GM23338 (cell line): Measurements from ENCODE around the genes OR5L2, OR5W2, OR5M10, PRG3, SMTNL1 and UBE2L6.

DNA sequence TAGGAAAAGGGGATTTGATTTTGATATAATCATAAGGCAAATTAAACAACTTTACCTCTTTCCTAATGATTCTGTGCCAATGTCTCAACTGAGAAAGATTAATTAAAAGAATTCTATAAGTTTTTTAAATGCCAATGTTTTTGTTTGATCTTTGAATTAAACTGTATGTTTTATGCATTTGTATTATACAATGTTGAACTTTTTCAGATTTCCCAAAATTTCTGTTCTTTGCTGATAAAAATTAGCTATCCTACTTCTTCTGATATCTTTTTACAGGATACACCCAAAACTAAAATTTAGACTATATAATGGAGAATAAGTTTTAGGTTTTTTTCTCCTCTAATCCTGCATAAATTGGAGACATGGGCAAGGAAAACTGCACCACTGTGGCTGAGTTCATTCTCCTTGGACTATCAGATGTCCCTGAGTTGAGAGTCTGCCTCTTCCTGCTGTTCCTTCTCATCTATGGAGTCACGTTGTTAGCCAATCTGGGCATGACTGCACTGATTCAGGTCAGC, at the start of gene OR5L2:
OR5L2 (plus strand) TSS at position 363 of the 518 bp plus-strand sequence.
- PRO-cap = no peak
- RAMPAGE, long total RNA = no peak

DNA sequence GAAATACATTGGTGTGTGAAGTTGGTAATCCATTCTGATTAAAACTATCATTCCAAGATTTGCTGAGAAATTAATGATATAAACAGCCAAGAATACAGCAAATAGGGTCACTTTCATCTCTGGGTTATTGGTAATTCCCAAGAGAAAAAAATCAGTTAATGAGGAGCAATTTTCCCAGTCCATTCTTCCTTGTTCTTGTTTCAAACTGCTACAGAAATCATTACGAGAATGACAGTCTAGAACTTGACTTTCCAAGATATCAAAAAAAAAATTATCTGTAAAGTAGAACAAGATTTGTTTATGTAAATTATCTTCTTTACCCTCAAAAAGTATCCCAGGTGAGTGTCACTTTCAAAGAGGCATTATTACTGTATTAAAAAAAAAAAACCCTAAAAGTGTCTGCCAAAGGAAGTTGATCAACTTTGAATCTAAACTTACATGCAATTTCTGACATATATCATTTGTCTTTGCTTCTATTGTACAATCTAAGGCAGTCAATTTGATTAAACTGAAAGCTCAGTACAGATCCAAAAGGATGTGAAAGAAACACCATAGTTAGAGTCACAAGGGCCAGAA, at the start of gene OR5W2:
OR5W2 (minus strand) TSS at position 183 of the 576 bp plus-strand sequence.
- PRO-cap = no peak
- RAMPAGE, long total RNA = no peak

DNA sequence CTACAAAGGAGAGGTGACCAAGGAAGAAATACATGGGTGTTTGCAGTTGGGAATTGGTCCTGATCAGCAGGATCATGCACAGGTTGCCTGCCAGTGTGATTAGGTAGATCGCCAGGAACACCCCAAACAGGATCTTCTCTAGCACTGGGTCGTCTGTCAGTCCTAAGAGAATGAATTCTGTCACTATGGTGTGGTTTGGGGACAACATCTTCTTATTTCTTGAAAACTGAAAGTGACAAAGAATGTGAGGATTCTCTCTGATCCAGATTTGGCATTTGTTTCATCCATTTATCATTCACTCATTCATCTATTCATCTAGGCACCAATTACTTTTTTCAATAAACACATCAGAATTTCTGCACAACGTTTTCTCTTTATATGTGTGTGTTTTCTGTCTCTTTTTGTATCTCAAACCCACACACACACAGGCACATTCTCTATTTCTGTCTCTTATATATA, at the start of gene OR5M10:
OR5M10 (minus strand) TSS at position 208 of the 459 bp plus-strand sequence.
- PRO-cap = no peak
- RAMPAGE, long total RNA = no peak

- PRO-cap = no peak
- RAMPAGE, long total RNA = no peak
Observed at GRCh38 chr11:57179649-57180755, 1.8 kb upstream of the LRRC55 start.

DNA sequence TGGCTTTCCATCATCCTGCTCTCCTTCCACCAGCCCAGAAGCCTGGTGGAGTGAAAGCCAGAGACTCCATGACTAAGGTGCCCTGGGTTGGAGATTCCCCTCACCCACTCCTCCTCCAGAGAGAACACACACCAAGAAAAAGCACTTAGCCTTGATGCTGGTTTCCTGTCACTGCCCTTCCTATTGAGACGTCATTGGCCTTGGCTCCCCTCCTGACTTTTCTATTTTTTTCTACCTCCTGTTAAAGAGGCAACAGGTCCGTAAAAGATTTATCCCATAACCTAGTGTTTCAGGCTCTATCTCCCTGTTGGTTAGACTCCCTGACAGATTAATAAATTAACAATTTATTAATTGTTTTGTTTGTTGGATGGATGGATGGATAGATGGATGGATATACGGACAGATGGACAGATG, 38.6 kb upstream of the APLNR start:
- PRO-cap = no peak
- RAMPAGE, long total RNA = no peak

DNA sequence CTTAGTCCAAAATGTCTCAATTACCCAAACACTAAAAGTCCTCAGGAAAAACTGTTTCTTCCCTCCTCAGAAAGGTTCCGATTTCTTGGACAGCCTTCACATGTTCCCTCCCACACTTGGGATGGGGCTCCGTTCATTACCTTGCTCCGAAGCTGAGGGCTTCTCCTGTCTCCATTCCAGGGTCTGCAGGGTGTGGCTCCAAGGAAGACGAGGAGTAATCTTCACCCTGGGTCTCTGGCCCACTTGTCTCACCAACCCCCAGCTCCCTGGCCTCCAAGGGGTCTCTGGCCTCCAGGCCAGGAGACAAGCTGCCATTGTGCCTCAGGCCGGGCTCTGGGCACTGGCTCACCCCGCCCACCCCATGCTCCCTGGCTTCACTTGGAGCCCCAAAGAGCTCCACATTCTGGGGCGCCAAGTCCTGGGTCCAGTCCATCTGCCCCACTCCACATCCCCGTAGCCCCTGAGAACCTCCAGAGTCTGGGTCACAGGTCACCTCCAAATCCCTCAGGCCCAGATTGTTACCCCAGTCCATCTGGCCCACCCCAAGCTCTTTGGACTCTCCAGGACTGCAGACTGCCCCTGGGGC, 16.4 kb downstream of the TNKS1BP1 start:
- PRO-cap = no peak
- RAMPAGE, long total RNA = no peak

- PRO-cap = bidirectional peak, plus-strand start at chr11:57311731, minus-strand start at chr11:57311465
- RAMPAGE, long total RNA = no peak
Observed at GRCh38 chr11:57311614-57312077, 13.1 kb downstream of the TNKS1BP1 start.

DNA sequence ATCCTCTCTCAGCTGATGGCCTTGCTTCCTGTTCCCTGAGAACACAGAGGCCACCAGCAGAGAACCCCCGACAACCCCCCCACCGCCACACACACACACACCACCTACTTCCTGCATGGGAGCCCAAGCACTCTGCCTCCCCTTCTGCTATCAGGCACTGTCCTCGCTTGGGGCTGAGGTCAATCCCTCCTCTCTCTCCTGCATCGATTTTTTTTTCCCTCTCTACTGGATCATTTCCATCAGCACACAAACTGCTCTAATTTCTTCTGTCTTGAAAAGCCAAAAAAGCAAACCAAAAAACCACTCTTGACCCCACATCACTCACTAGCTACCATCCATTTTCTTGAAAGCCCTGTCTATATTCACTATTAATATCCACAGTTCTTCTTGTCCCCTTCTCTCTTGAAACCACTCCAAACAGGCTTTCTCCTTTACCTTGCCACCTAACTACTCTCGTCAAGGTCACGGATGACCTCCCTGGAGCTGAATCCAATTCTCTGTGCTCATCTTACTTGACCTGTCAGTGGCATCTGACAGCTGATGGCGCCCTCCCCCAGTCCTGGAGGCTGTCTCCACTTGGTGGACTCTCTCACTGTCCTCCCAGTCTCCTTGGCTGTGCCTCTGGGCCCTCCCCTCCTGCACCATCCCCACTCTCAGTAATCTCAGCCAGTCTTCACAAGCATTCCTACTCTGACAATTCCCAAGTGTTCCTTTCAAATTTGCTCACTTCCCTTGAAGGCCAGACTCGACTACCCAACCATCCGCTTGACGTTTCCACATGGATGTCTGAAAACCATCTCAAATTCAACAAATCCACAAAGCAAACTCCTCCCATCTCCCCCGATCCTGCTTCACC, 8.9 kb downstream of the TNKS1BP1 start:
- PRO-cap = no peak
- RAMPAGE, long total RNA = no peak

DNA sequence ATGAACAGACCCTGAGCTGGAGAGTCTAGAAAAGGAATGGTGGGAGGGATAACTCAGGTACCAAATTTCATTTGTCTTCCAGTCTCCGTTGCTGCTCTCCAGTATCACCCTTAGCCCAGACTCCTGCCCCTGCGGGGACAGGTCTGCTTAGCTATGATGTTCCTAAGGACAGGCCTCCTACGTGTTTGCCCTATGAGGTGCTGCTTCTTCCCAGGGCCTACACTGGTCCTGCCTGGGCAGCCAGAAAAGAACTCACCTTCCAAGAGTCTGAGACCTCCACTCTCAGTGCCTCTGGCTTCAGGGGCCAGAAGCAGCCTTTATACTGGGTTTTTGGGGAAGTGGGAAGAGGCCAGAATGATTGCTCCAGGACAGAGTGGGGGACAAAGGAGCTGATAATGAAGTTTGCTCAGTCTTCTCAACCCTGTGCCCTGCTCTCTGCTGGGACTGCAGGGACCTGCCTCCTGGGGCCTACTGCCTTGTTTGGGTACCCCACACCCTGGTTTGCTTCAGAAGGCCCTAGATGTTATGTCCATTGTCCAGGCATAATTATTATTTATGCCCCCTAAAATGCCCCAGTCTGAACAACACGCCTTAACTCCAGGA, at the start of gene PRG3:
PRG3 (minus strand) TSS at position 293 of the 603 bp plus-strand sequence.
- PRO-cap = no peak
- RAMPAGE, long total RNA = no peak

DNA sequence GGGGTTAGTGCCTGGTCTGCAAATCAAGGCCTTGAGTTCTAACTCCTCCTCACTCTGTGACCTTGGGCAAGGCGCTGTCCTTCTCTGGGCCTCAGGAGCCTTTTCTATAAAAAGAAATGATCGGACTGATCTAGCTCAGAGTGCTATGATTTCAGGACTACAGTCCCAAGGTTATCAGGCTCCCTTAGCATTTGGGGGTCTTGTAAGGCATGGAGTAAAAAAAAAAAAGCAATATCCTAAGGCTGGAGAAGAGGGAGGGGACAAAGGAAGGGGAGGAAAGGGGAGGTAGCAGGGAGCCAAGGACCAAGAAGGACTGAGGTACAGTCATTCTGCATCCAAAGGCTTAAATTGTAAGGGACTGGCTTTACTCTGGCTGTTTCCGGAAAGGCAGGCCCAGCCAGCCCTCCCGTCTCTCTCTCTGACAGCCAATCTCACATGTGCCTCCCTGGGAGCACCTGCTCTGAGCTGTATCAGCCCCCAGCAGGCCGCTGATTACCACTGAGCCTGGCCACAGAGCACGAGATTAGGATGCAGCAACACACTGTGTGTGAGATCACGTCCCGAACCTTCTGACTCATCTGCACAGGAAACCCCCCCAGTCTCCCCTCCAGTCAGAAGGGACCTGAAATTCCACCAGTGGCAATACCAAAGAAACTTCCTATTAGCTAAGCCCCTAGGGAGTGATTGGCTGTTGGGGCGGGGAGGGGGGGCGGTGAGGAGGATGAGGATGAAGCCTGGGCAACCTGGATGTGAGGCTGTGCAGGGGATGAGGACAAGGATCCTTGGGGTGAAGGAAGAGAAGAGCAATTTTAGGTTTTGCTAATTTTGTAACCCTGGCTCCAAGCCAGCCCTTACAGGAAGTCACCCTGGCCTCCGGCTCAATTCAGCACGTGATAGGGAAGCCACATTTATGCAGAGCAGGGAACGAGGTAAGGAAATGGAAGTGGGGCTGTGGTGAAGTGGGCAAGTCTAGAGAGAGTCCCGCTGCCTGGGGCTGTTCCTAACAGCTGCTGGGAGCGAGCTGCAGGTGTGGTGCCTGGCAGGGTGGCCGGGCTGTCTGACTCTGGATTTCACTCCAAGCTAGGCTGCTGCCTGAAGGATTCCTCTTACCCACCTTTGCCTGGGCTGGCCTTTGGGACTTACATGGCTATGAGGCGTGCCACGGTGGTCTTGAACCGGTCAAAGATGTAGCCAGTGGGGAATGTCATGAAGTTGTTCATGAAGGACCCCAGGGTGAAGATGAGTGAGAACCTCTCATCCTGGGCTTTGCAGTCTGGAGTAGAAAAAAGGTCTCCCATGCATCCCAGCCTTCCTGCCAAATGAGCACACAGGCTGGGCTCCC, 2.1 kb downstream of the SLC43A3 start:
- PRO-cap = no peak
- RAMPAGE, long total RNA = no peak

GRCh38 chr11:57429810-57430523, 3.0 kb upstream of the SLC43A3 start:
- PRO-cap = no peak
- RAMPAGE, long total RNA = no peak

DNA sequence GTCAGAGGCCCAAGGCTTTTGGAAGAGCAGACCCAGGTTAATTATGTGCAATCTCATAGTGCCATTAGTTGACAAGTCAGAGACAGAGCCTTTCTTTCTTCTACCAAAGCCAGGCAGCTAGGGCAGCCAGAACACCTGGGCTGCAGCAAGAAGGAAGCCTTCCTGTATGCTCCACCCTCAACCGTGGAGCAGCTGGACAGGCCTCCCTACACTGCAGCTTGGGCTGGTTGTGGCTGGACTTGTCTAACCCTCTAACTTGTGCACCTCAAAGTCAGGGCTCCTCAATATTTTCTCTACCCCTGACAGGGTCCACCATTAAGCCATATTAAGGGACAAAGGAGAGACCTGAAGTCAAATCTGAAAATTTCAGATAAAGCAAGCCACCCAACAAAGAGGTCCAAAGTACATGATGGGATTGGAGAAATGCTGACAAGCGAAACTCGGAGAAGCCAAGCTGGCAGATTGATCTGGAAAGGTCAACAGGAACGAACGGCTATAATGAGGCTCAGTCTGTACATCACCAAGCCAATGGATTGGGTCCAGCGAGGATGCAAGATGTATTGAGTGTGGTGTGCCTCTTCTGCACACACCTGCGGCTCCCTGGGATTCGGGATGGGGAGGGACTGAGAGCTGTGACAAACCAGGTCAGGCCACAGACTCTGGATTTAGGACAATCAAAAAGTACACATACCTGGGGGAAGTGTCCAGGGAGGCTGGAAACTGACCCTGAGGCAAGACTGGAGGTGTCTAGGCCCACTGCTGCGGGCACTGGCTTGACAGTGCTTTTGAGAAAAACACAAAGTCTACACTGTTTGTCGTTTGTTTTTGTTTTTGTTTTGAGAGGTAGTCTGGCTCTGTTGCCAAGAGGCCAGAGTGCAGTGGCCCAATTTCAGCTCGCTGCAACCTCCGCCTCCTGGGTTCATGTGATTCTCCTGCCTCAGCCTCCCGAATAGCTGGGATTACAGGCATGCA, 11.7 kb upstream of the SLC43A3 start:
- PRO-cap = no peak
- RAMPAGE, long total RNA = no peak

GRCh38 chr11:57453338-57453986, 6.9 kb upstream of the RTN4RL2 start:
- PRO-cap = no peak
- RAMPAGE, long total RNA = no peak

DNA sequence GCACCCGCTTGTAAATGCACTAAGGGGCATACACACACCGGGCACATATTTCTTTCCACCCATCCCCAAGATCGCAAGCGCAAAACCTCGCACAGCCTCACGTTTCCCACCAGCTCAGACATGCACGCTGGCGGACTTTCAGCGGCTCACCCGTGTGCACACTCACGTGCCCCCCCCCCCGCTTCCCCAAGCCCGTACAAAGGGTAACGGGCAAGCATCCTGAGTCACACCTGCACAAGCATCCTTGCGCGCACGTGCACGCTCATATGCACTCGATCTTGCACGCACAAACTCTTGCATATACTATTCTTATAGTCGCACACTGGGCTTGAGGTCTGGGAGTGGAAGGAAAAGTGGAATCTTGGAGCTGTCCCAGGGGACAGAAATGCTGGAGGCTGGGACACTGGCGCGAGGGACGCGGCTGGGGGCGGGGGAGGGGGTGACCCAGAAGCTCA, 523 bp upstream of the RTN4RL2 start:
- PRO-cap = no peak
- RAMPAGE, long total RNA = no peak

- PRO-cap = no peak
- RAMPAGE, long total RNA = no peak
Observed at GRCh38 chr11:57498496-57498940, 17.0 kb downstream of the SLC43A1 start.

GRCh38 chr11:57537058-57537765, at the start of gene SMTNL1:
Gene SMTNL1 (plus strand): TSS chr11:57537595.
- PRO-cap = no peak
- RAMPAGE, long total RNA = no peak

DNA sequence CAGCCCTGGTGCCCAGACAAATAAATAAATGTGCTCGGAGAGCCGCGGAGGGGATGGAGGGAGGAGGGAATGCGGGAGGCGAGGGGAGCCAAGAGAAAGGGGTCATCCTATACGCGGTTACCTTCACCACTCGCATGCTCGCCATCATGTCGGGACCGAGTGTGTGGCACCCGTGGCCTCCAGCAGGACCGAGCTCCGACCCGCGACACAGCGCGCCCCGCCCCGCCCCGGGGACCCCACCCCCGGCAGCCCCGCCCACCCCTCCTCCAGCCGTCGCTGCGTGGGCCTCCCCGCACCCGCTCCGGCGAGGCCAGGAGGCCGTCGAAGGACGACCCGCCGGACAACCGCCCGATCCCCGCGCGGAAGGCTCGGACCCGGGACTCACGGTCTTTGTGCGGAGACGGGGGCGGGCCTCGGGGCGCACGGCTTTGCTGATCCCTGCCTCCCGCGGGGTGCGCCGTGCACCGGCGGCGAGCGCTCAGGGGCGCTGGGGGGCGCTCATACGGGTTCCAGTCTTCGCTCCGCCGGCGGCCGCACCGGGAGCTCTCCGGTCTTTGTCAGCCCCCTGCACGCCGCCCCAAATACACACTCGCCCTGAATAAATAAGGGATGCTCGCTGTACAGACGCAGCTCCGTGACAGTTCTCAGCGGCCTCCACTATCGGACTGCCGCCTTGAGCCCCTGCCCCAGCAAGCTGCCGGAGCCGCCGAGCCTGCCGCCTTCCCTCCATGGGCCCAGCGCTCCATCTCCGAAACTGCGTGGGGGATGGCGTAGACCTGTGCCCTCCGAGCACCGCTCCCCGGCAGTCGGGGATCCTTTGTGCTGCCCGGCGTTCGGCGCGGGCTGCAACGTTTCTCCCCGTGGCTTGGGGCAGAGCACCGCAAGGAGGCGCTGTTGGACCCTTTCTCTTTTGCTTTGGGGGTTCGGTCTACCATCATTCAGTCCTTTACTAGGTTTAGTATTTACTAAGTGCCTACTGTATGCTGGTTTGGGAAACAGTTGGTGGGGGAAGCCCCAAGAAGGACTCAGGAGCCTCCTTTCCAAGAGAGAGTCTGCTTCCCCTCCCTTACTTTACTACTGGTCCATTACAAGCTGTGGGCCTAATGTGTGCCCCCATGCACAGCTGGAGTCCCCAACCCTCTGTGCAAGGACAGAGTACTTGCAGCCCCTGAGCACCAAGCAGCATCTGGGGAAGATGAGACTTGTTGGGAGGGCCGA, at the start of gene UBE2L6:
UBE2L6 (minus strand) TSS at position 209 of the 1,218 bp plus-strand sequence.
- PRO-cap = bidirectional peak, plus-strand start at position 105 of the sequence, minus-strand start at position 161 of the sequence; bidirectional peak, plus-strand start at position 313 of the sequence, minus-strand start at position 366 of the sequence; bidirectional peak, plus-strand start at position 501 of the sequence, minus-strand start at position 587 of the sequence; bidirectional peak, plus-strand start at position 994 of the sequence, minus-strand start at position 821 of the sequence
- RAMPAGE, long total RNA = no peak

GRCh38 chr11:57672381-57673276, 4.7 kb downstream of the ZDHHC5 start:
- PRO-cap = no peak
- RAMPAGE, long total RNA = no peak

- PRO-cap = no peak
- RAMPAGE, long total RNA = no peak
Observed at GRCh38 chr11:57680257-57680978, 12.5 kb downstream of the ZDHHC5 start.

GRCh38 chr11:57682849-57683457, 15.0 kb downstream of the ZDHHC5 start:
- PRO-cap = no peak
- RAMPAGE, long total RNA = no peak